ENCODE data around the gene CHD9.

GRCh38 chr16:50591672-50592924 is 43.9 kb downstream of the NKD1 start:
- RRBS: 45% methylated on average over 3 of the region's 30 CpGs

GRCh38 chr16:50710585-50711276 is 17.3 kb downstream of the NOD2 start:
- RRBS: no CpG with 5 or more reads among the region's 27 CpGs

DNA sequence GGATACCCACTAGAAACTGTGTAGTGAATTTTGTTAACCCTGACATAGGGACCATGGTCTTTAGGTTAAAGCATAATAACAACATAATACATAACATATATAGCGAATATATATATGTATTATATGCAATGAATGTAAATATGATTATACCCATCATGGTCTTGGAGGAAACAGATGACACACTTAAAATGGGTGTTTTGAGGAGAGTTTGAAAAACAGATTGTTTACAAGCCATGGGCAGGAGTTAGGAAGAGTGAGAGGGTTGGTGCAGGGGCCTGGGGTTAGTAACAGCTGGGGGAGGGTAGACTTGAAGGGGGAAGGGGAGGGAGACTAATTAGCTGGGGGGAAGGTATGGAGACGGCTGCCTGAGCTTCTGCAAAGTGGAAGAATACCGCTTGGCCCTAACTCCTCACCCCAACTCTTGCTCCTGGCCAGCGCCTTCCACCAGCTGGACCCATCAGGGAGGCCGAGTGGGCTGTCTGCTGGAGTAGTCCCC is 20.0 kb downstream of the NOD2 start:
- RRBS: no CpG with 5 or more reads among the region's 5 CpGs

DNA sequence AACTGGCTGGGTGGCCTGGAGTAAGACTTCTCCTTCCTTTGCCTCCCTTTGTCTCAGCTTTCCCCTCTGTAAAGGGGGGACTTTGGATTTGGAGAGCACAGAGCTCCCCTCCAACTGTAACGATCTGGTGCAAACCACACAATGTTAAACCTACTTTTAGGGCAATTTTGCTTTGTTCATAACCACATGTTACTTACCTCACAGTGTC is 100.3 kb downstream of the SALL1 start:
- RRBS: no CpG with 5 or more reads among the region's 1 CpG

- RRBS: no CpG with 5 or more reads among the region's 6 CpGs
Measured at GRCh38 chr16:51120018-51120736, 30.9 kb downstream of the SALL1 start.

DNA sequence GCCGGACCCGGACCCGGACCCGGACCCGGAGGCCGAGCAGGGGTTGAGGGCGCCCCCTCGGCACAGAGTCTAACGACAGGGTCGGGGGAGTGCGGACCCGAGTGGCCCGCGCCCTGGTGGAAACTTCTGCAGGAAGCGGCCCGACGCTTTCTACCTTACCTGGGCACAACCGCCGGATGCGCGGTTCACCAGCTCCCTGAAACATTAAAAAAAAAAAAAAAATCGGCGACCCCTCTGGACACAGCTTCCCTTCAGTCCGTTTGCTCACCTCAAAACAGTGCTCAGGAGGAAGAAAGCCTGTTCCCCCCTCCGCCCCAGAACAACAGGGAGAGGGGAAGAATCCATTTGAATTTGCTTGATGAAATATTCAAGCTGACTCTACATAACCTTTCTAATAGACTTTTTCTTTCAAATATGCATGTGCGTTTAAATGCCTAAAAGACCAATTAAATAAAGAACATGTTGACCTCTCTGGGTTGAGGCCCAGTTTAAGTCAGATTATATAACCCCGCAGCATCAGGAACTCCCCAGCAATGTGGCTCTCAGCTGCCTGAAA is 16.0 kb downstream of the SALL1 start:
- RRBS: no CpG with 5 or more reads among the region's 27 CpGs

DNA sequence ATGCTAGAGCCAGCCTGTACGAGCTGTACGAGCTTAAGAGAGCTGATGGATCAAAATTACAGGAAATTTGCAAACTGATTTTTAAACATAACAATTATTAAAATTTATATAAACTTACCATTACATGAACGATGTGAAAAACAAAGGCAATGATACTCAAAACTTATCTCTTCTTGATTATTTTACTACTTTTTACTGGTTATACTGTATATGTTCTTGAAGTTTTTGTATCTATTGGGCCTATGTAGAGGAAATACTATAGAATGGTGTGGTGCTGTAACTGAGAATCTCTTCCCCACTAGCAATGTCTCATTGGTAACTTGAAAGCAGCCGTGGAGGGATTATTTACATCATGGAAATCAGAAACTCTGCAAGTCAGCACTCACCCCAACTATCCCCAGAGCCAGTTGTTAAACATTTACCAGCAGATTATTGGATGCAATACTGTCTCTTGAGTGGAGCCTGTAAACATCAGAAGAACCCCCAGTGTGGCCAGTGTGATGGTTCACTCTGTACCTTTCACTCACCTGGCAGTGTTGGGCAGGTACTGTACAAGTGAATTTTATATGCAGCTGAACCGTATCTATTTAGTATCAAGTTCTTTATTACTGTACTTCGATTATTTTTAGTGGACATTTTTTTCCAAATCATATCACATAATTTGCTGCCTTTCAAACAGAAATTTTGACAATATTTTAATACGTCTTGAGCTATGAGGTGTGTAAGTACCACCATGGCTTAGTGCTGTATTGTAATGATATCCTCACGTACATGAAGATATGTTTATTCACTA is 299.8 kb upstream of the SALL1 start:
- RRBS: no CpG with 5 or more reads among the region's 8 CpGs

GRCh38 chr16:52492742-52493301 is 54.1 kb downstream of the TOX3 start:
- RRBS: no CpG with 5 or more reads among the region's 4 CpGs

DNA sequence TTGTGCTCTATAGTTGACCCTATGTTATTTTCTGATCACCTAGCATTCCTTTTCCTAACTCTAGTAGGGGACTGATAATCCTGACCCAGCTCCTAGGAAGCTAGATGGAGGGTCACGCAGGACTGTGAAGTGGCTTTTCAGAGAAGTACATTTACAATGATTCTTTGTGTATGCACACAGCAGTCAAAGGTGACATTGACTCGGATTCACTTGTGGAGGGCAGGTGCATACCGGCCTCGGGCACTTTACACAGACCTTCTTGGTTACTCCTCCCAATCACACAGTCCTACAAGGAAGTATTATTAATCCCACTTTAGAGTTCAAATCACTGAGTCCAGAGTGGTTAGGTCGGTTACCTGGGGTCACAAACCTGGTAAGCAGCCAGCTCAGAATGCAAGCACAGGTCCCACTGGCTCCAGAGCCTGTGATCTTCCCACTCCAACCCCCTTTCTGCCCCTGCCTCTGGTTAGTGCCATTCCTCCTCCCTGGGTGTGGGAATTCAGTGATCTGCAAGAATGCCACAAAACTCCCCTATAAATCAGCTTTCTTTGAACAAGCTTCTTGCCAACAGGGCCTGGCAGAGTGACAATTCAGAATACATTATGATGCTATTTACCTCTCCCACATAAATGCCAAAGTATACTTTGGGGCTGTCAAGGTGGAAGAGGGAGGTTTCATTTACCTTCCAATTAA is 7.1 kb downstream of the CHD9NB start:
- RRBS: no CpG with 5 or more reads among the region's 5 CpGs

DNA sequence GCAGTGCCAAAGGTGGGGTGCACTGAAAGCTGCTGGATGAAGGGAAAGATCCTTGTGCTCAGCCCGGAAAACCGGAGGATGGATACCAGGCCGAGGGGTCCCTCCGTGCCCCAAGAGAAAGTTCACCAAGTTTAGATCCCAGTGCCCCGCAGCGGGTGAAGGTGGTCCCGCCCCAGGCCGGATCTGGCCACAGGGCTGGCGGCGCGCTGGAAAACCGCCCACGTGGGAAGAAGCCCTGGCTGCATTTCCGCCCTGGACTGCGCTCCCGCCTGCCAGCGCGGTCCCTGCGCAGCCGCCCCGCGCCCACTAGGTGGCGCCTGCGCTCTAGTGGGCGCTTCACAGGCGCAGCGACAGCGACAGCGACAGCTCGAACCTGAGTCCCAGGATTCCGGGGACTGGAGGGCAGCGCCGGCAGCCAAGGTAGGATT is at the start of gene CHD9:
TSS of gene CHD9 (plus strand) at position 334 of the 428 bp plus-strand sequence.
- RRBS: 0% methylated on average over 3 of the region's 33 CpGs

DNA sequence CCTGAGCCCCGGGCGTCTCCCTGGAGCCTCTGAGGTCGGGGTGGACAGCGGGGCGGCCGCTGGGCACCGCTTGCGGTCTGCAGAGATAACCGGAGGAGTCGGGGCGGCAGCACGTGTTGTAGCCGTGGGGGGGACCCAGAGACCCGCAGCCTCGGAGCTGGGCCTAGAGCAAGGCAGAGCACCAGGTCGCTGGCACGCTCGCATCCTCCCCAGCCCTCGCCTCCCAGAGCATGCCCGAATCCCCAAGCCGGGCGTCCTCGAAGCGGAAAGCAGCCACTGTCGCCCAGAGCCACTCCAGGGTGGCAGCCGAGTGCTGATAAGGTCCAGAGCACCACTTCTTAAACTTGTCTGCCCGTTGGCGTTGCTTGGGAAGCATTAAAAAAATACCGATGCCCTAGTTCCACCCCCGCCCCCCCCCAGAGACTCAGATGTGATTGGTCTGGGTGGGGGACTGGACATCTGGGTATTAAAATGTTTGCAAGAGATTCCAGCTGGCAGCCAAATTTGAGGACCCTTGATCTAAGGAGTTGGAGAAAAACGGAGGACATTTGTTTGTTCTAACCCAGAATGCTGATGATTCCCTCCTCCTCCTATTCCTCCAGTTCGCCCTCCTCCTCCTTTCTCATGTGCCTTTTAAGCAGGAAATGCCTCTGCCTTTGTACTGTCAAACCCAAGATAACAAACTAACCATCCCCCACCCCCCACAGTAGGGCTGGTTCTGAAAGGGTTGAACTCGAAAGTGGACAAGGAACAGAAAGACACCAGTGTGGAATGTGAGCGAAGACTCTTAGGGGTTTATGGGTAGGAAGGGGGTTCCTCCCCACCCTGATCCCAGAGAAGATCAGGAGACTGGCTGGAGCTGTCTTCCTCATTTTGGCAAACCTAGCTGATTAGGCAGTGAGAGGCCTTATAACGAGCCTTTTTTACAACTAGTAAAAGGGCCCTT is 568 bp downstream of the CHD9 start:
- RRBS: 4% methylated on average over 7 of the region's 35 CpGs

DNA sequence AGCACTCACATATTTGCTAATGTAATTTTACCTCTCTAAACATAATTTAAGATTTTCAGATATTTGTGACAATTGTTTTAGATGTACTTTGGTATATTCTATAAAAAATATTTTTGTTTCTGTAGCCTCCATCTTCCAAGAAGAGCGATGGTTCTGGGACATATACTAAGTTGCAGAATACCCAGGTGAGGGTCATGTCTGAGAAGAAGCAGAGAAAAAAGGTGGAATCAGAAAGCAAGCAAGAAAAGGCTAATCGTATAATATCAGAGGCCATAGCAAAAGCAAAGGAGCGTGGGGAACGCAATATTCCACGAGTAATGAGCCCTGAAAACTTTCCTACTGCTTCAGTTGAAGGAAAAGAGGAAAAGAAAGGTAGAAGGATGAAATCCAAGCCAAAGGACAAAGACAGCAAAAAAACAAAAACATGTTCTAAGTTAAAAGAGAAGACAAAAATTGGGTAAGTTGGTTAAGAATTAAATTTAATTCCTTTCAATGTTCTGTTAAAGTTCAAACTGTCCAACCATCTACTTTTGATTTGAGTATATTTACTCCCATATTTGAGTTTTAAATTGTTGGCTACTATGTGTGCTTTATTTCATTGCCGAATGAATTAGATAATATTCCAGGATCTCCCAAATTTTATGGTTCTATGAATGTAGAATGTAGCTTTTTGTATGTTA is 154.7 kb downstream of the CHD9 start:
- RRBS: no CpG with 5 or more reads among the region's 6 CpGs

DNA sequence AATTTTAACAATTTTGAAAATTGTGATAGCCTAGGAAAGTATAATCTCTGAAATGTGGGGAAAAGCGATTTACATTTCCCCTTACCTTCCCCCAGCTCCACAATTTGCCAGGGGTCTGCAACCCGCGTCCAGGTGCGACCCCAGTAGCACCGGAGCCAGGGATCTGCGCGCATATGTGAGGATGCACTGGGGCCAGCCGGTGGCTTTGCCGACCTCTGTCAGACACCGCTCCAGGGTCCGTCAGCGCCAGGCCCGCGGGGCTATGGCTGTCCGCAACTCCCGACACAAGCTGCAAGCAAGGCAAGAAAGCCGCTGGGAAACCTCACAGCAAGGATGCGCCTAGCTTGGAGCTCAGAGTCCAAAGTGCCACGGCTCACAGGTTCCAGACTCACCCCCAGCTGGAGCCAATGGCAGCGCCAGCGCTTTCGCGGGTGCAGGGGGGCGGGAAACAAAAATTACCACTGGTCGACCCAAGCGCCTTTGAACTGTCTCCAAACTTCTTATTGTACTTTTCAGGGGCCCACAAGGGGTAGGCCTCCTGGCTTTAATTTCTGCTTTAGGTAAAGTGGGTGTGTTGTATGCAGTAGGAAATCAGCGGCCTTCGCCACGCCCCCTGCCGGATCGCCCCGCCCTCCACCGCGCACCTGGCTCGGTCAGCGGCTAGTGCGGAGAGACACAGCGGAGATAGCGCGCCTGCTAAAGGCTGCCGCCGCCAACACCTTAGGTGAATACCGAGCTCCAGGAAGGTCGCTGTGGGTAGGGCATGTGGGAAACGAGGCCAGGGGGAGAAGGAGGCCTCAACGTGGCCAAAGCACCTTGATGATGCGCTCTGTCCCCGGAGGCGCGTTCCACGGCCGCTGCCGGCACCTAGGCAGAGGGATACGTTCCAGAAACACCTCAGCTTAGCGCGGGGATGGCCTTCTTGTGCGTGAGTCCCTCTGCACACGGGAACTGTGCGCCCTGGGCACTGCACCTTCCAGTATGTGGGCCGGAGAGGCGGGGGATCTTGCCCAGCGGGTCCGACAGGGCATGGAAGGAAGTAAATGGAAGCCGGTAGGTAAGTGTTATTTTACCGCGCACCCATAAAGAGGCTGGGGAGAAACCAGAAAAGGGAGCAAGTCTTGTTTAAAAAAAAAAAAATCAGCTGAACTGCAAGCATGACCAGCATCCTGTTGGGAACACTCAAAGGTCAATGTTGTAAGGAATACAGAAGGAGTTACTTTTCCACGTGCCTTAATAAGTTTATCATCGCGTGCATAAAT is 61.0 kb upstream of the RBL2 start:
- RRBS: 35% methylated on average over 9 of the region's 69 CpGs

DNA sequence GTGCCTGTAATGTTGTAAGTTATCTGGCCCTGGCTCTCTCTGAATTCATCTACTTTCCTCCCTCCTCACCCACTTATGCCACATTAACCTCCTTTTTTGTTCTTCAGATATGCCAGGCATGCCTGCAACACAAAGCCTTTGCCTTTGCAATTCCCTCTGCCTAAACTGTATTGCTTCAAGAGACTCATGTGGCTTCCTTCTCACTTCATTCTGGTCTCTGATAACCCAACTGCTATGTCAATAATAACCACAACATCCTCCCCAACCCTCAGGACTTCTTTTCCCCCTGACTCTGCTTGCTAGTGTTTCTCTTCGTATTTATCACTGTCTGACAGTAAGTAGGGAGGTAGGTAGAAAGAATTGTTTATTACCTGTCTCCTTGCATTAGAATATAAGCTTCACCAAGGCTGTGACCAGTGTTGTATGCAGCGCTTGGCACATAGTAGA is 22.3 kb downstream of the RBL2 start:
- RRBS: no CpG with 5 or more reads among the region's 2 CpGs

- RRBS: no CpG with 5 or more reads among the region's 11 CpGs
Measured at GRCh38 chr16:53511695-53512286, 8.8 kb upstream of the AKTIP start.

DNA sequence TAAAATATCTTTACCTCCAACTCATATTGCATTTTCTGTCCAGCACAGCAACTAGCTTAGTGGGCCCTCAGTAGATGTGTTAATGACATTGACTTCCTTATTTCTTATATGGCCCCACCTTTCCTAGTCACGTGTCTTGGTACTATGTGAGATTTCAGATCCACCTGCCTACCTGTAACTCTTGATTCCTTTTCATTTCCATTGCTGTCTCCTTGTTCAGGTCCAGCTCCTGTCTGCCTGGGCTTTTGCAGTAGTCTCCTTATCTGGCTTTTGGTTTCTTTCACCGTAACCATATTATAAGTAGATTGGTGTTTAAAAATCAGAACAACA is 71.2 kb downstream of the FTO start:
- RRBS: no CpG with 5 or more reads among the region's 2 CpGs

DNA sequence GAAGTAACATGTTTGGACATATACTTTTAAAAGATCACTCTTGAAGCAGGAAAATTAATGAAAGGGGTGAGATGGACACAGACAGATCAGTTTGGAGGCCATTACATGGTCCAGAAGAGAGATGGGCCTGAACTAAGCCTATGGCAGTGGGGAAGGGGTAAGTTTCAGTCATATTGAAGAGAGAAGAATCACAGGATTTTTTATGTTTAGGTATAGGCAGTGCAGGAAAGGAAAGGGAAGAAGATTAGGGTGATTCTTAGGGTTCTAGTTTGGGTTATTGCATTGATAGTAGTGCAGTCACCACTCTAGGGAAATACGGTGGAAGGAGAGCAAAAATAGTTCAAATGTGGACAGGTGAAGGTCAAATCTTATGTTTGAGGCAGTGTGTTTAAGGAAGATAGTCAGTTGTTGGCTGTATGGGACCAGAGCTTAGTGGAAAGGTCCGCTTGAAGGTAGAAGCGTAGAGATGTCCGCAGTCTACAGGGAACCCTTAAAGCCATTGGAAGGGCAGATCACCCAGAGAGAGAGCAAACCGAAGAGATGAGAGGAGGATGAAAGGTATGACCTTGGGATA is 223.2 kb downstream of the FTO start:
- RRBS: no CpG with 5 or more reads among the region's 5 CpGs

GRCh38 chr16:53947848-53948284 is 243.9 kb downstream of the FTO start:
- RRBS: no CpG with 5 or more reads among the region's 10 CpGs

DNA sequence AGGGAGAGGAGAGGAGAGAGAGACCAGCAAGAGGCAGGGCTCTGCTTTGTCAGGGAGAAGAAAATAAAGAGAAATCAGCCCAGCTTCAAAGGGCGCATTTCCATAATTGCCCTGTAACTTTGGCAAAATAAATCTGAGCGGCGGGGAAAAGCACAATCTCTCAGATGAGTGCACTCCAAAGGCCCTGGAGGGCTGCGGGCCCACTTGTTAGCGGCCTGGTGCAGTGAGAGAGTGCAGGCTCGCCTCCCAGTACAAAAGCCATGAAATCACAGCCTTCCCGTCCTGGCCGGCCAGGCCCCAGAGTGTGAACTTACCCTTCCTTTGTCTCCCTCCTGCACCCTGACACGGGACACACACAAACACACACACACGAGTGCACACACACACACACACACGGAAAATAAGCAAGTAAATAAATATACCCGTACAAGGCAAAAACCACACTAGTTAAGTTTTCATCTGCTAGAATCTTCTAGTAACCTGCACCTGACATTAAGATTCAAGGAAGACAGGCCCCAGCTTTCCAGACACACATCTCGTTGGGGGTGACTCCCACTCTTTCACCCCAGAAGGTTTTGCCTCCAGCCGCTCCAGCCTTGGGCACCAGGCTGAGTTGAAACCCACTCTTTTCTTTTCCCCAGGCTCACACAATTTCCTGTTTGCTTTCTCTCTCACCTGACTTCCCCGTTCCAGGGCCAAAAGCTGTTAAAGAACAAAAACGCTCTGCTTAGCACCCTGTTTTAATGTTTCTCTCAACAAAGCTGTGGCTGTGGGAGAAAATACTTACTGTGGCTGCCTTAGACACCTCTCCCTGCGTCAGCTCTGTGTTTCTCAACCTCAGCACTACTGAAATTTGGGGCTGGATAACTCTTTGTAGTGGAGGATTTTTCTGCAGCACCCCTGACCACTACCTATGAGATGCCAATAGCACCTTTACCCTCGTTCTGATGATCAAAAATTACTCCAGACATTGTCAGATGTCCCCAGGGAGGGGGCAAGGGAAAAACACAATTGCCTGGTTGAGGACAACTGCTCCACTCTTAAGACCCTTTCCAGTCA is 8.4 kb downstream of the IRX3 start:
- RRBS: no CpG with 5 or more reads among the region's 18 CpGs

DNA sequence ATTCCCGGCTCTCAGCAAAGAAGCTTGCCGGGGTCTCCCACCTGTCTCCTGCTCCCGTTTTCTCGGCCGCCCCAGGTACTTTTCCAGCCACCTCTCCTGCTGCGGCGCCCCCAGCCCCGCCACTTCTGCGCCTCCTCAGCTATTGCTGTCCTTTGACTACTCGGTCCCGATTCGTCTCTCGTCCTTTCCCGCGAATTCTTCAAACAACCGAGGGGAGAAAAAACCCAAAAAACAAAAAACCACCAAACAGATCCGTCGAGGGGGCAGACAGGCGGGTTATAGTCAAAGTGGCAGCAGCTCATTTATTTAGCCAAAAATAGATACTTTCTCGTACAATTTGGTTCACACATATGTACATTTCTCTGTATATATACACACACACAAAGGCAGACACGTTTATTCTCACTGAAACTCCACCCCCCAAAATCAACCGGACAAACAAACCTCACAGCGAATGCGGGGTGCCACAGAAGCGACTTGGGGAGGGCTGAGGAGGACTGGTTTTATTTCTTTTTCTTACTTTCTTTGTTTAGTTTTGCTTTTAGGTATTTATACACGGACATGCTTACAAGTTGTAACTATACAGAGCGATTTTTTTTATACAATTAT is 3.5 kb downstream of the IRX3 start:
- RRBS: no CpG with 5 or more reads among the region's 27 CpGs

Data from islet of Langerhans (tissue), 1 donor.